SK-MEL-5 (cell line): ENCODE results near the genes IL26 and MDM1.

DNA sequence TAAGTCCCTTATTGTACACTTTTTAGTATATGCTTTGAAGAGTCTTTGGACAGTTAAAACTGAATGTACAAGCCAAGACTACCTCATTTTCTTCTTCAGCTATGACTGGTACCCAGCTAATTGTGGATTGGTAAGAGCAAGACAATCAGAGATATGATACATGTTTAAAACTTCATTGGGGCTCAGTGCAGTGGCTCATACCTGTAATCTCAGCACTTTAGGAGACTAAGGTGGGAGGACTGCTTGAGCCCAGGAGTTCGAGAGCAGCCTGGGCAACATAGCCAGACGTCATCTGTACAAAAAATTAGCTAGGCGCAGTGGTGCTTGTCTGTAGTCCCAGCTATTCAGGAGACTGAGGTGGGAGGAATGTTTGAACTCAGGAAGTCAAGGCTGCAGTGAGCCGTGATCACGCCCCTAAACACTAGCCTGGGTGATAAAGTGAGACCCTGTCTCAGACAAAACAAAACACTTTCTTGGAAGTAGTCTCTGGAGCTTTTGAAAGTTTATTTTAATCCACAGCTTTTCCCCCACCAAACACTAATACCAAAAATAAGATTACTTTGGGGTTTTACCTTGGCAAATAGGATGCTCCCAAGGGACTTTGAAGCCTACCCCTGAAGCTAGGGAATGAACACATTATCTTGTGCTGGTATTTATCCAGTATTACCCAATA, 71.4 kb downstream of the RASSF3 start:
RAMPAGE:
- cytosol, long total RNA: no peak
- long total RNA: no peak
- nucleus, long total RNA: no peak

DNA sequence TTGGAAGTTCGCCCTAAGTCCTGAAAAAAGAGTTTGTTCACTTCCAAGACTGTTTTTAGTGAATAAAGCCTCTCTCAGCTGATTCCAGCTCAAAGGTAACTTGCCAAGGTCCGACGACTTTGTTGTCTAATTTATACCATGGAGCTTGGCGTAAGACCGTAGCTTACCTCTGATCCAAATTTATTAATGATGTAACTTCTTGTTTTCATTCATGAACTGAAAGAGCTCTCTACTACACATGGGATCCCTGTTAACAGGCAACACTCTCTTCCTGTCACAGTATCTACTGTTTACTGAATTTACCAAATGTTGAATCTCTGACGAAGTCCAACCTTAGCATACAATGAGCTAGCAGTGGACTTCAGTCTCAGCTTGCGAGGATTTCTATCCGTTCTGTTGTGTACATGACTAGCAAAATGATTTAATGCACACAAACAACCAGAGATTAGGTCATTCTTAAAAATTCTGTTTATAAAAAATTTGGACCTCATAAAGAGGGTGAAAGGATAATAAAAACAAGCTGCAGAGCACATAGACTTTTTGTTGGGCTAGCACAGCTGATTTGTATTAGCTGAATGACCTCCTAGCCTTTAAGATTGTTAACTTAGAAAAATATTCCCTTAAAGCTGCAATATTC, 49.1 kb downstream of the MSRB3 start:
RAMPAGE:
- cytosol, long total RNA: no peak
- long total RNA: no peak
- nucleus, long total RNA: no peak

DNA sequence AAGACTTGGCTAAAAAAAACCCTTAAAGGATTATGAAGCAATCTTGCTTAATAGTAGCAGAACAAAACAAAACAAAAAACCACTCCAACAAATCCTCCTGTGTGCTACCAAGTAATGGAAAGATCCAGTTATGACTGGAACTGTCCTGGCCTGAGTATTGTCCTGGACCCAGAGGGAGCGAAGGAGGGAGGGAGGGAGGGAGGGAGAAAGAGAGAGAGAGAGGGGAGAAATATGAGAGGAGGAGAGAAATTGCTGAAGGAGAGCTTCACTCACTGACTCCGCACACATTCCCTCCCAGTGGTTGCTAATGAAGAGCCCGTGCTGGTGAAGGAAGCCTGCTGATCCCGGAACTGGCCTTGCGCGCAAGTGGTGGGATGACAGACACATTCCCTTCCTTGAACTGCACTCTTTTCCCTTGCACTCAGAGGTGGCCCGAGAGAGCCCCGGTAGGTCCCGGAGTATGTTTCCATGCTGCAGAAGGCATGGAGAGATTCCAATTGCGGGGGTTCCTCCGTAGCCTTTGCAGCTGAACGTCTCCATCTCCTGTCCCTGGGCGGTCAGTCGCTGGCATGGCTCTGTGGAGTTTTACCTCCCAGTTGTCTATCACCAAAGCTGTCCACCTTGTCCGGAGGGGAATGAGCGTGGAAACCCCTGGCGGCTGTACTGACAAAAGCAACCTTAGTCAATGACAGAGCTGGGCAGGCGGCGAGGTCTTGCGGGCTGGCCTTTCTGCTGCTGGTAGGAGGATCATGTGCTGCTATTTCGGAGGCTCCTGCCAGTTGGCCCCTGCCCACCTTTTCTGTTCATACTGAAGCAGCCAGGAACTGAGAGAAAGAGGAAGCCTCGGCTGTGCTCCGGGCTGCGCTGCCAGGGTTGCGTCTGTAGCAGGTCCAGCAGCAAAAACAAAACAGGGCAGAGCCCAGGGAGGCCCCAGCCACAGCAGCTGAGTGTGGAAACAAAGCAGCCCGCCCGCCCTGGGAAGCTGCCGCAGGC, 57.5 kb downstream of the HMGA2 start:
RAMPAGE:
- cytosol, long total RNA: no peak
- long total RNA: no peak
- nucleus, long total RNA: no peak

DNA sequence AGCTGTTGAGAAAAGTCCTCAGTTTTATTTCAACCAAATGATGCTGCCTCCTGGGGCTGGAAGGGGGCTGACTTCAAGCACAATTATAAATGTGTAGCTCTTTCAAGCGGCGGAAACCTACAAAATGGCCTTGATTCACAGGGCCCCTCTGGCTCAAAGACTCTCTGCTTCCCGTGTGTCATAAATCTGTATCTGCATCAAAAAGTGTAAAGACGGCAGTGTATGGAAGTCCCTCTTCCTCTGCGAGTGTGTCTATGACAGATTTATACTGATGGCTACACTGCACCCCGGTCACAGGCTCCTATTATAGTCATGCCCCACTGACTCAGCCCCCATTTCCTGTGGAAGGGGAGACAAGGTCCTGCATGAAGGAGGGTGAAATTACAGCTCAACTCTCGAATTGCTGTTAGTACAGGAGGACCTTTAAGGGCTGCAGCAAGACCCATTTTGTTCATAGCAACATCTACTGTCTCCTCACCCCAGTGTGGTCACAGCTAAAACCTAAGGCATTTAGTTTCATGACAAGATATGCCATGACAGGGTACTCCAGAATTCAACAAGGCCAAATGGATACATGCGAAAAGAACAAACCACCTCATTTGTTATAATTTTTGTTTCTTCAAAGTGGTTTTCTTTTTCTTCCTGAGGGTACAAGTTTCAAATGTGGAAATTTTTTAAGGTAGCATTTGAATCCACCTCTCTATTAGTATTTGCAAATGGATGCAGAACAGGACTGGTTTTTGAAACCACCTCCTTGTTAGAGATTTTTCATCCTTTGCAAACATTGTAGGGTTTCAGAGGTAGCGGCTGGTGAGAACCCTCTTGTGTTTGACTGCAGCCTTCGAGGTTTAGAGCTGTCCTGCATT, 68.7 kb downstream of the HMGA2 start:
RAMPAGE:
- cytosol, long total RNA: no peak
- long total RNA: no peak
- nucleus, long total RNA: no peak

GRCh38 chr12:65895430-65896766, 71.6 kb downstream of the HMGA2 start:
RAMPAGE:
- cytosol, long total RNA: no peak
- long total RNA: no peak
- nucleus, long total RNA: start-site peak on the plus strand at chr12:65896558-65896623, 14 and 7 reads in 2 replicates

DNA sequence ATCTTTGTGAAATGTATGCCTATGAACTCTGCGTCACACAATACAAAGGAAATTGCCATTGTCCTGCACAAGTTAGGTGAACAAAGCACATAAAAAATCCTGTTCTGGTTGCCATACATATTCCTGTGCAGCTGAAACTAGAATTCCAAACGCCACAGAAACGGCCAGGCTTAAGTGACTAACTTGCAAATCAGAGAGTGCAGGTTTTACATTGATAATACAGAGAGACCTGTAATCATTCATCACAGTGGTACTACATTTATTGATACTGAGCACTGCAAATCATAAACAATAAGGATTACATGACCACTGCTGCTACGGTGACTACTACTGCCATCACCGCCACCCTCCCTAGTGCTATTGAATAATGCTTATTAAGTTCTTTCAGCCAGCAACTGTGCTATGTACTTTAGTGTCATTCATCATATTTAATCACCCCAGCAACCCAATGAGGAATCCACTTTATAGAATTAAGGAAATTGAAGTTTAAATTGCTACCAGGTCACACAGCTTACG, 112.1 kb downstream of the HMGA2 start:
RAMPAGE:
- cytosol, long total RNA: no peak
- long total RNA: no peak
- nucleus, long total RNA: no peak

DNA sequence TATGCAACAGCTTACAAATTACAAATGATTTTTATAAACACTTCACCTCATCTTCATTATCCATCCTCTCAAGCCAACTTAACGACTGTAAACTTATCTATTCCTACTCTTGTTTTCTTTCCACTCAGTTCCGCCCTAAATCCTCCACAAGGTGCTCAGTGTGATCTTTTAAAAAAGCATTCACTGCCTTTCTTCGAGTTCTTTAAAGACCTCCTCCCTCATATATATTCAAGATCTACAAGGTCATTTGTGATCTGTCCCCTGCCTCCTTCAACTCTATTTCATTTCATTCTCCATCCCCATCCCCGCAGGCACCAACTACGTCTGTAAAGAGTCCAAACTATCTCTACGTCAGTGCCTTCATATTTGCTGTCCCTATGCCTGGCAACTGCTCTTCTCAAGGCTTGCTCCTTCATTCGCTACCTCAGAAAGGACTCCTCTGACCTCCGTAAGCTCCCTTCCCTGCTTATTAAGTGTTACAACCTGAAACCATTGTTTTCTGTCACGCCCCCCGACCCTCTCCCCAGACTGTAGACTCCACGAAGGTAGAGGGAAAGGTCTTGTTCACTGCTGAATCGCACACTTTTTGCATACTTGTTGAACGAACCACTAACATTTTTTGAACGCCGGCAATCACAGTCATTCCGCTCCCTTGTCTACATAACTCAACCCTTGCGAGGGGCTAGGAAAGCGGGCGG, 651 bp downstream of the LLPH start:
RAMPAGE:
- cytosol, long total RNA: no peak
- long total RNA: no peak
- nucleus, long total RNA: no peak

GRCh38 chr12:66168573-66169018, 1.2 kb downstream of the TMBIM4 start:
RAMPAGE:
- cytosol, long total RNA: no peak
- long total RNA: no peak
- nucleus, long total RNA: no peak

RAMPAGE:
- cytosol, long total RNA: no peak
- long total RNA: no peak
- nucleus, long total RNA: no peak
Observed at GRCh38 chr12:66445144-66445642, 142.9 kb downstream of the HELB start.

RAMPAGE:
- cytosol, long total RNA: no peak
- long total RNA: no peak
- nucleus, long total RNA: no peak
Observed at GRCh38 chr12:67023523-67024470, 245.4 kb upstream of the CAND1 start.

DNA sequence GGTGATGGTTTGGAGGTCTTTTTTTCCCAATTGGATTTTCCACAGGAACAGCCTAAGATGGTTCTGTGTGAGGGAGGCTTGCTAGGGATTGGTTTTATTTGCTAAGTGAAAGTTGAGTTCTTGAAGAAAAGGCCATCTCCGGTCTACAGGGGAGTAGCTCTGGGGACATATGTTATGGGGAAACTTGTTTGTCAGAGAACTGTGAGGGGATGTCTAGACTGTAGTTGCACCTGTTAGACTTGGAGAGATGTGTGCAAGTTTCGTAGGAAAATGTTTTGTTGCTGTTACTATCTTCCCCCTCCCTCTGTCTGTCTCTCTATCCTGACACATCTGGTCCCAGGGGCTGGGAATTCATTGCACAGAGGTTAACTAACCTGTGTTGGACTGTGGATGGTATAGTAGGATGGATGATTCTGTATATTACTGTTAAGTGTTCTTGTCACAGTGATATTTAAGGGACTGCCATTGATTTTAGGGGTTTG, 2.3 kb downstream of the DYRK2 start:
RAMPAGE:
- cytosol, long total RNA: no peak
- long total RNA: no peak
- nucleus, long total RNA: no peak

DNA sequence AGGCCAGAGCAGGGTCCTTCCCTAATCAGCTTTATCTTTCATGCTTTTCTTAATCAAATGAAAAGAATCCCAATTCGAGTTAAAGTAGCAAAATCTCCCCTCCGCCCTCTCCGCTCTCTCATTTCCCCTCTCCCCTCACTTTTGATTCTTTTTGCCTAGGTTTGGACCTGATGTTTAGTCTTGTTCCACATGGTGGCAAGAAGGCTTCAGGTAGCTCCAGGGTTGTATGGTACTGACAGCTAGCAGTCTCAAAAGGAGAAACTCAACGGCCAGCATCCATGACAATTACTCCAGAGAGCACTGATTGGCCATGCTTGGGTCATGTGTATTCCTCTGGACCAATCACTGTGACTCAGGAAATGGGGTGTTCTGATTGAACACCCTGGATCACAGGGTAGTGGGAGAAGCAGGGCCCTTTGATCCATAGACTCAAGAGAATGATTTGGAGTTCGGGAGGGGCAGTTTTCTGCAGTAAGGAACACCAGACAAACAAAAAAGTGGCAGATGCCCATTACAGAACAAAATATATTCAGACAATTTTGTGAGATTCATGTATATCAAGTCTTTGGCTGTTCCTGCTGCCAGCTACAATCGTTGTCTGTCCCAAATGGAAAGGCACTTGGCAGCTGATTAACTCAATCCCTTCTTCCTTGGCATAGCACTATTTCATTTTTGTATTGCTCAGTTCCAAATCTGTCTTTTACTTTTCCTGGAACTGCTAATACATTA, 45.4 kb downstream of the DYRK2 start:
RAMPAGE:
- cytosol, long total RNA: no peak
- long total RNA: no peak
- nucleus, long total RNA: no peak

DNA sequence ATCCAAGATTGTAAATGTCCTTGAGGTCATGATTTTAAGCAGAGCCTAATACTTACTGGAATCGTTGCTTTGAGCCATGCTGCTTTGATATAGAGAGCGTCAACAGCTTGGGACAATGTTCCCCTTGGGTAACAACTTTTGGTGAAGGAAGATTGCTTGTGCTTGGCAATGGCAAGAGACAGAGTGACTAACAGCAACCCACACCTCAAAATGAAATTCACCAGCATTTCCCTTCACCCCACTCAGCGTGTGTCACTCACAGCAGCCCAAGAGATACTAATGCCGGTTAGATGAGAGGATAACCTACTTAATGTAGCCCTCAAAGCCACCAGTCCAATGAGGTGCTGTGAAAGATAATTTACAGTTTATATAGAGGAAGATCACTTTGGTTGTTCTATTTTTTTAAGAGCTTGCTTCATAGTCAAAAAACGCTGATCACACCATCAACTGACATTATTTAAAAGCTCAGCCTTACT, at the start of gene IL26:
Gene IL26, minus strand, starts transcription at position 281 of the 476 bp plus-strand sequence.
RAMPAGE:
- cytosol, long total RNA: no peak
- long total RNA: no peak
- nucleus, long total RNA: no peak

DNA sequence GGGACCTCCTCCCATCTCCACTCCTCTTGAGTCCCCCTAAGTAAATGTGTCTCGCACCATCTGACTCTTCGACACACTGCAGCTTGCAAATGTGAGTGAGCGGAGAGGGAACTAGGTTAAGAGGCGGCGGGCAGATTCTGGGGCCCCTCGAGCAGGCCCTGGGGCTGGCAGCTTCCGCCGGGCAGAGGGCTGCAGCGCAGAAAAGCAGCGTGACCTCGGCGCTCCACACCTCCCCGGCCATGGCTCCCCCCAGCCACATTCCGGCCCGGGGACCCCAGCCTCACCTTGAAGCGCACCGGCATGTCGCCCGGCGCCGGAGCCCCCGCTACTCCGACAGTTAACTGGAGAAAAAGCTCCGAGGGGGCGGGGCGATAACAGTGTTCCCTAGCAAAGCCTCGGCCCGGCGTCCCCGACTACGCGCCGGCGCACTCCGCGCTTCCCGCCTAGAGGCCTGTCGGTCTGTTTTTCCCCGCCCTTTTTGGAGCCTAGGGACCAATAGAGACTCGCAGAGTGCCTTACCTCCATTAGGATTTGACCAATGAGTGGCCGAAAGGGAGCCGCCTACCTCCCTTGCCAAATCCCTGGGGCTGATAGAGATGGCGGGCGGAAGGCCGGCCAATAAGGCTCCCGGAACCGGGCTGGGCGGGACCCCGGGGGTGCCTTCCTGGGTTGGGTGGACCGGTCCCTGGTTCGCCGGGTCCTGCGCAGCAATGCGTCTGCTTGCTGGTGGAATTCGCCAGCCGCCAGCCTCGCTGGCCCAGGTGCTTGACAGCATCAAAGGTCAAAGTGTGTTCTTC, at the start of gene MDM1:
Gene MDM1, minus strand, starts transcription at position 419 of the 797 bp plus-strand sequence.
RAMPAGE:
- cytosol, long total RNA: no peak
- long total RNA: start-site peak on the minus strand centred at position 379 of the sequence, 111 bp wide, 49 and 38 reads in 2 replicates
- nucleus, long total RNA: start-site peak on the minus strand centred at position 394 of the sequence, 119 bp wide, 540 and 143 reads in 2 replicates

DNA sequence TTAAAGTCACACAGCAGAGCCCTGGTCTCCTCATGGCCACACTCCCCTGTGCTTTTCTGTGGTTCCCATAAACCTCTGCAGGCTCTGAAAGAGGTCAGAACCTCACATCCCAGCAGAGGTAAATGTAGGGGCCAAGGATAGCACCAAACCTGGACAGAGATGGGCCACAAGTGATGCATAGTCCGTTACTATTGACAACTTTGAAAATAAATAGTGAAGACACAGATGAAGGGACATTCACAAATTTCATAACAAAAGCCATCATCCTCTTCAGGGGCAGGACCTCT, 35.6 kb upstream of the MDM1 start:
RAMPAGE:
- cytosol, long total RNA: no peak
- long total RNA: no peak
- nucleus, long total RNA: no peak

DNA sequence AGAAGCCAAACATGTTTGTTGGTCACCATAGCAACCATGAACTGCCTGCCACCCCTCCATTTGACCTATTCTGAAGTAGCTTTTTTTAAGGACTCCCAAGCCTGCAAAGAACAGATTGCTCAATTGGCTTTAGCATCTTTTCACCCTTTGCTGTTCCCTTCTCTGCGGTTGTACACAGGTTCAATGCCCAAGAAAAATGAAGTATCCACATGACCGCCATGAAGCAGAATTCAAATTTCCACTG, 35.9 kb upstream of the MDM1 start:
RAMPAGE:
- cytosol, long total RNA: no peak
- long total RNA: no peak
- nucleus, long total RNA: no peak

DNA sequence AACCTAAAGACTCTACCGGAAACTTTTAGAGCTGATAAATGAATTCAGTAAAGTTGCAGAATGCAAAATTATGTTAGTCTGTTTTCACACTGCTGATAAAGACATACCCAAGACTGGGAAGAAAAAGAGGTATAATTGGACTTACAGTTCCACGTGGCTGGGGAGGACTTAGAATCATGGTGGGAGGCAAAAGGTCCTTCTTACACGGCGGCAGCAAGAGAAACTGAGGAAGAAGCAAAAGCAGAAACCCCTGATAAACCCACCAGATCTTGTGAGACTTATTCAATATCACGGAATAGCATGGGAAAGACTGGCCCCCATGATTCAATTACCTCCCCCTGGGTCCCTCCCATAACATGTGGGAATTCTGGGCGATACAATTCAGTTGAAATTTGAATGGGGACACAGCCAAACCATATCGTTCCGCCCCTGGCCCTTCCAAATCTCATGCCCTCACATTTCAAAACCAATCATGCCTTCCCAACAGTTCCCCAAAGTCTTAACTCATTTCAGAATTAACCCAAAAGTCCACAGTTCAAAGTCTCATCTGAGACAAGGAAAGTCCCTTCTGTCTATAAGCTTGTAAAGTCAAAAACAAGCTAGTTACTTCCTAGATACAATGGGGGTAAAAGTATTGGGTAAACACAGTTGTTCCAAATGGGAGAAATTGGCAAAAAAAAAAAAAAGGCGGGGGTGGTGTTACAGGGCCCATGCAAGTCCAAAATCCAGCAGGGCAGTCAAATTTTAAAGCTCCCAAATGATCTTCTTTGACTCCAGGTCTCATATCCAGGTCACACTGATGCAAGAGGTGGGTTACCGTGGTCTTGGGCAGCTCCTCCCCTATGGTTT, 110.0 kb upstream of the MDM1 start:
RAMPAGE:
- cytosol, long total RNA: no peak
- long total RNA: no peak
- nucleus, long total RNA: no peak

DNA sequence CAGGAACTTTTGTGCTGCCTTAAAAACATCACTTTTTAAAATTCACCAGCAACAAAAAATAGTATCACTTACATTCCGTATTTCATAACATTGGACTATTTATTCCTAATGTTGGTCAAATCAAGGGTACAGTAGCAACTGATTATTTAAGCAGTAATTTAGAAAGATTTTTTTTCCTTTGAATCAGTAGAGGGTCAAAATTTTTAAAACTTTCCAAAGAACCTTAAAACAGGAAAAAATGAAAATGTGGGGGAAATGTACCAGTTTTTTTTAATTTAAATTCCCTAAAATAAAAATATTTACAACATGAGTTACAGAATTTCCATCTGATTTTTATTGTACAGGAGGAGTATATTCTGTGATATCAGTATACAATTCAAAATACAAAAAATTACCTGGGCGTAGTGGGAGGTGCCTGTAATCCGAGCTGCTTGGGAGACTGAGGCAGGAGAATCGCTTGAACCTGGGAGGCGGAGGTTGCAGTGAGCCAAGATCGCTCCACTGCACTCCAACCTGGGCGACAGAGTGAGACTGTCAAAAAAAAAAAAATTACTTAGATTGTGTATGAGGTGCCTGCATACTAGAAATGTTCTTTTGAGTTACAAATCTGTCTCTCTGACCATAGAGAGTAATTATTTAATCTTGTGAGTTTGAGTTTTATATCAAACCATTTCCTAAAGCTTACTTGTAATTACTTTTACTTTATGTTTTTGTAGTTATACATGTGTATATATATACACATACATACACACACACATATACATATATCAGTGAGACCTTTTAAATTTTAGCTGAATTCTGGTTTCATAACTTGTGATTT, 4.6 kb downstream of the RAP1B start:
RAMPAGE:
- cytosol, long total RNA: no peak
- long total RNA: no peak
- nucleus, long total RNA: no peak

DNA sequence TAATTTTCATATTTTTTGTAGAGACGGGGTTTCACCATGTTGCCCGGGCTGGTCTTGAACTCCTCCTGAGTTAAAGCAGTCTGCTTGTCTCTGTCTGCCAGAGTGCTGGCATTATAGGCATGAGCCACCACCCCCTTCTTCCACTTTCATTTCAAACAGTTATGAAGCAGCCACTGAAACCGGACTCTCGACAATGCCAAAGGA, 30.4 kb downstream of the RAP1B start:
RAMPAGE:
- cytosol, long total RNA: no peak
- long total RNA: no peak
- nucleus, long total RNA: no peak

RAMPAGE:
- cytosol, long total RNA: no peak
- long total RNA: no peak
- nucleus, long total RNA: no peak
Observed at GRCh38 chr12:68842018-68842910, 34.3 kb downstream of the MDM2 start.